CD14-positive monocyte (primary cell): ENCODE results near the genes INAFM2 and SPINT1.

GRCh38 chr15:40052111-40052394 is 13.1 kb upstream of the SRP14 start:
- CAGE, long polyA plus RNA, result no peak

- CAGE, long polyA plus RNA, result no peak
These were observed 15.9 kb downstream of the ANKRD63 start for GRCh38 chr15:40266886-40267438.

DNA sequence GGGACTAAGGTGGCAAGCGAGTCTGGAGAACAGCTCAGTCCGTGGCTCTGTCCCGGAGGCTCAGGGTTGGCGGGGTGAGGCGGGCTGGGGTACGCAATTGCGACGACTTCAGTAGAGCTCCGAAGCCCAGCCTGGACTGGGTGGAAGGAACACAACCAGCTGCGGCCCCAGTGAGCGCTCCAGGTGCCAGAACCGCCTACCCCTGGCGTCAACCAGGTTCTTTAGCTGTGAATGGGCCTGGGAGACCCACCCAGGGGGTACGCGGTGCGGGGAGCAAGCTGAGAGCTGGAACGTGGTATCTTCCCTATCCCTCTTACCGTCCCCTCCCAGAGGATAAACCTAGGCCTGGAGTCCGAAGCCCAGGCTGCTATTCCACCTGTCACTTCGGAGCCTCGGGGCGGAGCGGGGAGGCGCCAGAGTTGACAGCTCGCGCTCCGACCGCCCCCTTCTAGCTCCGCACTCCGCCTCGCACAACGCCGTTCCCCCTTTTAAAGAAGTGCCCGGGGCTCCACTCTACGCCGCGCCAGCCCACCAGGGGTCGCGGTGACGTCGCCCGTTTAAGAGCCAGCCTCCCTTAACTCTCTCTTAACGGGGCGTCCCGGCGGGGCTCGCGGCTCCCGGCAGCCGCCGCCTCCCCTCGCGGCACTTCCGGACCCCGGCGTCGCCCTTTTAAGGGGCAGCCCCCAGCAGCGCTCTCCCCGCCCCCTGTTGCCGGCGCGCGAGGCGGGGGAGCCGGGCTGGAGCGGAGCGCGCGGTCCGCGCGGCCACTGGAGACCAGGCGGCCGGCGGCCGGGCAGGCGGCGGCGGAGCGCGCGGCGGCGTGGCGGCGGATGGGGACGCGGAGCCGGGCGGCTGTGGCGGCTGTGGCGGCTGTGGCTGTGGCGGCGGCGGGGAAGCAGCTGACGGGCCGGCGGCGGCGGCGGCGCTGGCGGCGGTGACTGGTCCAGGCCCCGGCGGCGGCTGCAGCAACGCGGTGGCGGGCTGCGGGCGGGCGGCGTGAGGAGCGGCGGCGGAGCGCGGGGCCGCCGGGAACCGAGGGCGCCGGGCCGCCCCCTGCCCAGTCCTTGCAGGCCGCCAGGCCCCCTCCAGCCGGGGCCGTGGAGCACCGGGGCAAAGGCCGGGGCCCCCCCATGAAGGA is at the start of gene INAFM2:
Gene INAFM2 (plus strand): TSS at position 767 of the 1,138 bp plus-strand sequence.
- CAGE, long polyA plus RNA, result no peak

DNA sequence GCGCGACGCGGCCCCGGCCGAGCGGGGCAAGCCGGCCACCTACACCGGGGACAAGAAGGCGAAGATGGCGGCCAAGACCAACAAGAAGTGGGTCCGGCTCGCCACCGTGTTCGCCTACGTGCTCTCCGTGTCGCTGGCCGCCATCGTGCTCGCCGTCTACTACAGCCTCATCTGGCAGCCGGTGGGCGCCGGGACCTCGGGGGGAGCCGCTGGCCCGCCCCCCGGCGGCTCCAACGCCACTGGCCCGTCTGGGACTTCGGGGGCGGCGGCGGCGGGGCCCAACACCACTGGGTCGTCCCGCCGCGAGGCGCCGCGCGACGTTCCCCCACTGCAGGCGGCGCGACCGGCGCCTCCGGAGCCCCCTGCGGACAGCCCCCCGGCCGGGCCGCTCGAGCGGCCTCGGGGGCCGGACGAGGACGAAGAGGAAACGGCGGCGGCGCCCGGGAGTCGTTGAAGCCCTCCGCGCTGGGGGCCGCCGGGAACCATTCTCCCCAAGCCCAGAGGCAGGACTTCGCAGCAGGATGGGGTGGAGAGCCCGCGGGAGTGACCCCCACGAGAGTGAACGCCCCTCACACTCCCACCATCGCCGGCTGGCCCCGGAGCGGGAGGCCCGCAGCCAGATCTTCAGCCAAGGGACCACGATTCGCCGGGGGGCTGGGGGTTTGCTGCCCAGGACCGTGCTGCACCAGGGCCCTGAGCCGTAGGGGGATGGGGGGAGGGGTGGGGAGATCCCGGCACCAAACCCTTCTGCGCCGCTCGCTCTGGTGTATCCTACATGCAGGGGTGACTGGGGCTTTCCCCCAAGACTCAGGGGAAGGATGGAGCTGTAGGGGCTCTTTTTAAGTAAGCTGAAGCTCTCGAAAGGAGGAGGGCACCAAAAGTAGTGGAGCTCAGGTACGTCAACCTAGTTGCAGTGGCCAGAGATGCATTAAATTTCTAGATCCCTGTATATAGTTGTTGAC is 853 bp downstream of the INAFM2 start:
- CAGE, long polyA plus RNA, result no peak

DNA sequence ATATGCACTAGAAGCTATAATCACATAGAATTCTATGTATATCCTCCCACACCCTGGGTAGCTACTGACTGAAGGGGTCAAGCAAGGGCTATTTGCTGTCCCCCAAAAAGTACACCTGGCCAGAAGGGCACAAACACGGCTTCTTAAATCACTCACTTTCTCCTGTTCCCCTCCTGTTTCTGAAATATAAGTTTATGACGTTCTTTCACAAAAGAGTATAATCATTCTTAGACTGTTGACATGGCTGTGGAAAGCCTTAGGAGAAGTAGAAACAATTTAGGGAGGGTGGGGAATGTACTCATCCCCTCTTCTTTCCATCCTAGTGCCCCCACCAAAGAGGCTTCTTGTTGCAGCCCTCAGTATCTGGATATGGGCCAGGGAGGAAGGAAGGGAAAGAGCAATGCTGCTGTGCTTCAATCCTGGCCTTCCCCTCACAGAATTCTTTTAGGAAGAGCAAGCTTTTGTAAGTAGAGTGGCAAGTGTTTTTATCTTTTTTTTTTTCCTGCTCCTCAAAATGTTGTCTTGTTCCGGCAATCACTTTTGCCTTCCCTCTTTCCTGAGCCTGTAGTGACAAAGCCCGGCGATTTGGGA is 1.6 kb downstream of the INAFM2 start:
- CAGE, long polyA plus RNA, result no peak

DNA sequence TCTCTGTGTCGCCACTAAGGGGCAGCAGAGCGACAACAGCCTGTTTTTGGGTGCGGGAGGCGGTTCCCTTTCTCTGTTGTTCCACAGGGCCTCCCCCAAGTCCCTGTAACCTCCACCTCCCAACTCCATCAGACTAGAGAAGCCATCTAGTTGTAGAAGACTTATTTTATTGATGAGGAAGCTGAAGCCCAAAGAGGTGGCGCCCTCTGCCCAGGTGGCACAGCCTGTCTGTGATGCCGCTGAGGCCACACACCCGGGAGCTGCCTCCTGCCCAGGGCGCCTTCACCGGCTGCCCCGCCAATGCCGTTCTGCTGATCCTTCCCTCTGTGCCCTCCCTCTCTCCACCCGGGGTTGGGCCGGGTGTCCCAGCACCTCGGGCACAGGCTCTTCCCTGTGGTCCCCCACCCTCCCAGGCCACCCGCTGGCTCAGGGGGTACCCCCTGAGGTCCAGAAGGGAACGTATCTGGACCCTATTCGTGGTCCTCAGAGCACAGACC is 4.0 kb upstream of the CCDC9B start:
- CAGE, long polyA plus RNA, result no peak

DNA sequence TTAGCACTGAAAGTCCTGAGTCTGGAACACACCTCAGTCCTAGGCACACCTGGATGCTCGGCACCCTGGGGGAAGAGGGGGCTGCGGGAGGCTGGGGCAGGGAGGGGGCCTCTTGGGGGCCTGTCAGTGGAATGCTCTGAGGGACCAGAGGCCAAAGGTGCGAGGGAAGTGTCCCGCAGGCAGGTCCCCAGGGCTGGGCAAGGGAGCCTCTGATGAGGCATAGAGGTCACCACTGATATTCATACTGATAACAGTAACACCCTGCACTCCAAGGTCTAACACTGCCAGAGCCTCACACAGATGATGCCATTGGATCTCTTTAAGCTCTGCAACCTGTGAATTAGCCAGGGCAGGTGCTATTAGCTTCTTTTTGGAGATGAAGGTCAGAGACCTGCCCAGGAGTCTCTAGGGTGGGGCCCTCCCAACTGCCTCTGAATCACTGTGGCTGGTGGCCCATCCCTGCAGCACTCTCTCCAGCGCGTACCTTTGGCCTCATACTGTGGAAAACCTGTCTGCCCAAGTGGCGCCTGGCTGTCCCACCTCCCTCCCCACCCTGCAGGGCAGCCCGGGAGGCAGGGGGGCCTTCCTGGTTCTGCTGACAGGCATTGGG is 2.9 kb upstream of the PHGR1 start:
- CAGE, long polyA plus RNA, result no peak

DNA sequence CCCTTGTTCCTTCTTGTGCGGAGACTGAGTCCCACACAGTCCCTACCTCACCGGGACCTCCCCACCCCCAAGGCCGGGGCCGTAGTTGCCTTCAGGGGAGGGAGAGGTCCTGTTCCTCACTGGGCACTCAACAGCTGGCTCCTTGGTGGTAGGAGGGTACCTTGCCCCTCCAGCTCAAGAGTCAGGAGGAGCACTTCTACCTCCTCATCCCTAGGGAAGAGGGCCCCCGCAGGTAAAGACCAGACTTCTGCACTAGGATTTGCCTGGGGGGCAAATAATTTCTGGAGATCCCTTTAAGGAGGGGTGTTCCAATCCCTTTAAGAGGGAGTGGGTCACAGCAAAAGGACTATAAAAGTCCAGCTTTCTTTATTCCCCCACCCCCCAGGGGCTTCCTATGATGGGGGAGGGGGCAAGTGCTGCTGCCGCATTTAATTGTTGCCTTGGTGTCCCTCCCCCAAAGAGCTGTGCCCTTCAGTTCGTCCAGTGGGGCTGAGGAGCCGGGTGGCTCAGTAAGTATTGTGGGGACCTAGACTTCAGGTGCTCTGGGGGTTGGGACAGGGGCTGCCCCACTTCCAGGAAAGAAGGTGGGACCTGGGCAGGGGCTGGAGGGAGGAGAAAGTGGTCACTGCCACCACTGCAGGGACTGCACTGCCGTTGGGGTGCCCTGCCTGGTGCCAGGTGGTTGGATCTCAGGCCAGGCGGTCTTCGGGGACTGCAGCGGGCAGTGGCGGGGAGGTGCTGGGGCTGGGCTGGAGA is 3.5 kb upstream of the BAHD1 start:
- CAGE, long polyA plus RNA, result no peak

DNA sequence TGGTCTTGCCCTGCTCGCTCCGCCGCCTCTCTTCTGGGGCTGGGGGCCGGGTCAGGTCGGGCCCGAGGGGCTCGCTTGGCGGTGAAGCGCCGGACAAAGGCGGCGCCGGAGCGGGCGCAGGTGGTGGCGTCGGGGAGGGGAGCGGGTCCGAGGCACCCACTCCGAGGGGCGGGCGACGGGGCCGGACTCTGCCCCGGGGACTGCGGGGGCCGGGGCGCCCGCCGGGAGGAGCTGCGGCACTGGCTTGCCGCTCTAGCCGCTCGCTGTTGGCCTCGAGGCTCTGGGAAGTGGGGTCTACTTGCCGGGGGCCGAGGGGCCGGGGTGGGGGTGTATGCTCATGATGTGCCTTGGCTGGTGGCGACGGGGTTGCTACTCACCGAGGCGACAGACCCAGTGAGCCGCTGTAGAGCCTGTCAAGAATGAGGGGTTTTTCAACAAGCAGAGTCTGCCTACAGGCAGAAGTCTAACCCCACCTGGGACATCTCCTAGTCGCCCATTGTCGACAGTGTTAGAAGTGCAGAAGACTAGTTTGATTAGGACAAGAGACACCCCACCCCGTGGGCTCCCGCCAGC is 1.4 kb downstream of the BAHD1 start:
- CAGE, long polyA plus RNA, result no peak

- CAGE, long polyA plus RNA, result no peak
These were observed 6.3 kb upstream of the CHST14 start for GRCh38 chr15:40464409-40464962.

GRCh38 chr15:40552989-40553749 is 11.7 kb downstream of the CCDC32 start:
- CAGE, long polyA plus RNA, result no peak

GRCh38 chr15:40754511-40755029 is 484 bp downstream of the RMDN3 start:
- CAGE, long polyA plus RNA, result no peak

DNA sequence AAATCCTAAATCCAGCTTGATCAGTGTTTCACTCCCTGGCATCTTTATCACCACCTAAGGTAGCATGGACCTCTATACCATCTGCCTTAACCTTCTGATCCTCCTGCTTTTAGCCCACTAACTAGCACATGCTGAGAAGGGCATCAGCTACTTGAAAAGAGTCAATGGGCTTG is 309 bp upstream of the ZFYVE19 start:
- CAGE, long polyA plus RNA, result no peak

- CAGE, long polyA plus RNA, result no peak
These were observed at the start of gene SPINT1 for GRCh38 chr15:40843742-40844569. TSS of gene SPINT1 (plus strand) at chr15:40844048.

DNA sequence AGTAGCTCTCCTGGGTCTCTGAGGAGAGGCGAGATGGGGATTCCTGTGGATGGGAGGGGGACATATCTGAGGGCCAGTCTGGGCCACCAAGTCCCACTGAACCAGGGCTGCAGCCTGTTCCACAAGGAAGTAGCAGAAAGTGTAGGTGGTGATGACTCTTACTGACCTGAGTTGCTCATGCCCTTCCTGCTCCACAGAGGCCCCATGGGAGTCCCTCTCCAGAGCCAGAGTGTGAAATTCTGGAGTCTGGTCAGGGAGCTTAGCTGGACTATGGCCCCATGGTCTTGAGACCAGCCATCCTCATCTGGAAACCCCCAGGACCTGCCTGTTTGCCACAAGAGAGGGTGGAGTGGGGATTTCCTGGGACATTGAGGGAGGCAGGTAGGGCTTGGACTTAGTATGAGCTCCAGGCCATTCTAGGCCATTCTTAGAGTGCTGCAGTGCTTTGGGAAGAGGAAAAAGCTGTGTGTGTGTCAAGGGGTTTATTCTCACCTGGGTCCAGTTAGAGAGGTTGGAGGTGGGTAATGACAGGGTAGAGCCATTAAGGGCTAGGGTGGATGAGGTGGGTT is 3.0 kb downstream of the SPINT1 start:
- CAGE, long polyA plus RNA, result no peak

- CAGE, long polyA plus RNA, result no peak
These were observed 1.4 kb downstream of the RHOV start for GRCh38 chr15:40872309-40873377.

DNA sequence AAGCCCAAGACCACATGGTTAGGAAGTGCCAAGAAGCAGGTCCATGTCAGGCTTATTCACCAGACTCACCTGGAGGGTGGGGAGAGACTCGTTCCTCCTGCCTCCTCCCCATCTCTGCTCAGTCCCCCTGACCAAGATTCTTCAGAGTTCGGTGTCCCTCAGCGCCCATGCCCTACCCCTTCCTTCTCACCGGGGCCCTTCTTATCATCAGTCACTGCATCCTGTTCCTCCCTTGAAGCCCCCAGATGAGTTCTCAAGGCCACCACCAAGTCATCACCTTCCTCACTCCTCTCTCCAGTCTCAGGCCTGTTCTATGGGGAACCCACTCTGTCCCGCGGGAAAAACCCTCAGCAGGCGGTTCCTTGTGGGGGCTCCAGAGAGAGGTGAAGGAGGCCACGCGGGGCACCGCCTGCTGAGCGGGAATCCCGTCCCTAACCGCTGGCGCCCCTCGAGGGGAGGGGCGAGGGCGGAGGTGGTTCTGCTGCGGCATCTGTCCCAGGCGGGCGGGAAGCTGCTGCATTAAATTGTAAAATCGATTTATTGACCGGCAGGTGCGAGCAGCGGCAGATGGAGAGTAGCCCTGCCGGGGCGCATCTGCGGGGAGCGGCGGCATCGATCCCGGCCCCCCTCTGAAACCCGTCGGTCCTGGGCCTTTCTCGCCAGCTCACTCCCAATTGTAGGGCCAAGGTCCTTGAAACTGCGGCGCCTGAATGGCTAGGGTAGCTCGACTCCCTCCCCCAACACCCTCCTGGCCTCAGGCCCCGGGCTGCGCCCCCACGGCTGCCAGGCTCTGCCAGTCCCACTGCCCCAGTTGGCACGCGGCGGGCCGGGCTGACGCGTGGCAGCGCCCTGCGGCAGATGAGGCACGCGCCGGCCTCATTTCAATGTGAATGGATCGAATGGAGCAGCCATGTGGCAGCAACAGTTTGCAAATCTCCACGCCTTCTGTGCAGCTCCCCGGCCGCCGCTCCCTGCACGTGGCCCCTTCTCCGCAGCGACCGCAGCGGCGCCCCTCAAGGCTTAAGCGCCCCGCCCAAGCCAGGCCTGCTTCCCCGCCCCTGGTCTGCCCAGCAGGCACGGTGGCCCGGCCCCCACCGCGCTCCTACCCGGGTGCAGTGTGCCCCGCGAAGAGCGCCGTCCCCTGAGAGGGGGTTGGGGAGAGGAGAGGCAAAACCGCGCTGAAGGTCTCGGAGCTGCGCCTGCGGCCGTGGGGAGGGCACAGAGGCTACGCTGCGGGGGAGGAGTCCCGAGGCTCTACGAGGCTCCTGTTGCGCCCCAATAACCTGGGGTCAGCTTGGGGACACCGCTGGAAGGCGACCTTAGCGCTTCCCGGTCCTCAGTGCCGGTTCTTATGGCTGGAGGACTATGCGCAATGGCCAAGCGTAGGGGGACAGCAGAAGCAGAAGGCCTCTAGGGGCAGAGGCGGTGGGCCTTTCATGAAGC is 3.4 kb upstream of the DLL4 start:
- CAGE, long polyA plus RNA, result no peak

GRCh38 chr15:40927478-40928223 is 1.5 kb upstream of the DLL4 start:
- CAGE, long polyA plus RNA, result no peak

GRCh38 chr15:40929702-40930098 is 560 bp downstream of the DLL4 start:
- CAGE, long polyA plus RNA, result no peak

- CAGE, long polyA plus RNA, result no peak
These were observed 1.3 kb downstream of the DLL4 start for GRCh38 chr15:40930147-40931162.